Endothelial cell of umbilical vein (primary cell): ENCODE results near the gene COPS9.

DNA sequence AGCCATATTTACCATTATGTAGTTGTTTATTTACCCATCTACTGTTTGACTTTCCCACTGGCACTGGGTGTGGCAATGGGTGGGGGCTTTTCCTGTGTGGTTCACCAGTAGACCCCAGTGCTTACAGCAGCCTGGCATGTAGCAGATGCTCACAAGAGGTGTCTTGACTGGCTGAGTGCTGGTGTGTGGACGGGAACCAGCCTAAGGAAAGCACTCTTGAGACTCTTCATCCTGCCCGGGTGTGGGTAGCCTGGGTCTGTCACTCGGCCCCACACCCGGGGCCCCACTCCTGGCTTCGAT lies 78.3 kb downstream of the HDAC4 start:
- PRO-cap: no peak
CAGE:
- cytosol, long polyA minus RNA: no peak
- cytosol, long polyA plus RNA: no peak
- long polyA plus RNA: no peak
- nucleus, long polyA minus RNA: no peak
- nucleus, long polyA plus RNA: no peak

DNA sequence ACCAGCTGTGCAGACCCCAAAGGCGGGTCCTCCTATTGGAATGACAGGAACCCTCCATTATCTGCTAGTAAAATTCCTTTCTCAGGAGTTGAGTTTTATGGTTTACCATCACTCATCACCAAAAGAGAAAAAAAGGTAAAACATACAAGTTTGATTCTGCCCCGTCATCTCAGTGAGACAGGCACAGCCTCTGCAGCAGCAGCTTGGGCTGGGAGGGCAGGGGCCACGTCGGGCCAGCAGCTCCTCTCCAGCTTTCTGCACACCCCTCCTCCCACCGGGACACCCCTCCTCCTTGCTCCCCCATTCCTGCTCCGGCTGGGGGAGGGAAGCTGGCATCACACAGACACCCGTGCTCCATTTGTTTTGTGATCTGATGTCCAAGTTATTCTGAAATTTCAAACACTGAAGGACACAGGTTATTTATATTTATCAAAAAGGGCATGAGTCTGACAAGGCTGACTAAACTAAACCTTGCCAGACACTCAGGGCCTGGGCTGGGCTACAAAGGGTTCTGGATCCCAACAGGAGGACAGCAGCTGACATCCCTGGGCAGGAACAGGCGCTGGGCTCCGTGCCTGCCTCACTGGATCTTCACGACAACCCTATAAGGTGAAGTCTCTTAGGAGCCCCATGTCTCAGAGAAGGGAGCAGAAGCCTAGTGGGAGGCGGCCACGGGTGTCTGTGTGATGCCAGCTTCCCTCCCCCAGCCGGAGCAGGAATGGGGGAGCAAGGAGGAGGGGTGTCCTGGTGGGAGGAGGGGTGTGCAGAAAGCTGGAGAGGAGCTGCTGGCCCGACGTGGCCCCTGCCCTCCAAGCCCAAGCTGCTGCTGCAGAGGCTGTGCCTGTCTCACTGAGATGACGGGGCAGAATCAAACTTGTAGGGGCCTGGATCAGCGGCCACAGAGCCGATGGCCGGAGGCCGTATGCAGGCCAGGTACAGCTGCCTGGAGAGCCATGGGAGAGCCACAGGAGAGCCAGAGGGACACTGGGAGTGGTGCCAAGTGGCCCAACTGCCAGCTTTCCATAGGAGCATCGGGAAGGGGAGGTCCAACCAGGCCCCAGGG lies 71.3 kb downstream of the HDAC4 start:
- PRO-cap: no peak
CAGE:
- cytosol, long polyA minus RNA: no peak
- cytosol, long polyA plus RNA: no peak
- long polyA plus RNA: no peak
- nucleus, long polyA minus RNA: no peak
- nucleus, long polyA plus RNA: no peak

- PRO-cap: no peak
CAGE:
- cytosol, long polyA minus RNA: no peak
- cytosol, long polyA plus RNA: no peak
- long polyA plus RNA: no peak
- nucleus, long polyA minus RNA: no peak
- nucleus, long polyA plus RNA: no peak
Measured at GRCh38 chr2:239387739-239388117, 13.1 kb downstream of the HDAC4 start.

- PRO-cap: no peak
CAGE:
- cytosol, long polyA minus RNA: no peak
- cytosol, long polyA plus RNA: no peak
- long polyA plus RNA: no peak
- nucleus, long polyA minus RNA: no peak
- nucleus, long polyA plus RNA: no peak
Measured at GRCh38 chr2:239402667-239402962, 1.8 kb upstream of the HDAC4 start.

- PRO-cap: no peak
CAGE:
- cytosol, long polyA minus RNA: no peak
- cytosol, long polyA plus RNA: no peak
- long polyA plus RNA: no peak
- nucleus, long polyA minus RNA: no peak
- nucleus, long polyA plus RNA: no peak
Measured at GRCh38 chr2:239751658-239752040, 273.5 kb downstream of the NDUFA10 start.

DNA sequence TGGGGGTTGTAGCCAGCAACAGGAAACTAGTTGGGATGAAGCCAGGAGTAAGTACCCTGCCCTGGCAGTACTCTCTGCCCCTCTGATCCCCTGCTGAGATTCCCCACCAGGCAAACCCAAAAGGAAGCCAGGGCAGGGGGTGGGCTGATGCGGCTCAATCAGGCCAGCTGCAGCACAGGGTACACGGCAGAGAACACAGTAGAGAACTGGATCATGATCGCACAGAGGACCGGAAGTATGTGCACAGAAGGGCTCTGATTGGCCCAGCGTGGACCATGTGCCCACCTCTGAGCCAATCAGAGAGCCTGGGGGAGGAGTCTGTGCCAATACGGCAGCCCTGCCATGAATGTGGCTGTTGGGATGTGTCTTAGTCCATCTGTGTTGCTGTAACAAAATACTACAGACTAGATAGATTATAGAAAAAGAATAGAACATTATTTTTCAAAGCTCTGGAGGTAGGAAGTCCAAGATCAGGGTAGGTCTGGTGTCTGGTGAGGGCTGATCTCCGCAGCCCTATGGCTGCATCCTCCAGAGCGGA lies 132.0 kb downstream of the NDUFA10 start:
- PRO-cap: no peak
CAGE:
- cytosol, long polyA minus RNA: no peak
- cytosol, long polyA plus RNA: no peak
- long polyA plus RNA: no peak
- nucleus, long polyA minus RNA: no peak
- nucleus, long polyA plus RNA: no peak

DNA sequence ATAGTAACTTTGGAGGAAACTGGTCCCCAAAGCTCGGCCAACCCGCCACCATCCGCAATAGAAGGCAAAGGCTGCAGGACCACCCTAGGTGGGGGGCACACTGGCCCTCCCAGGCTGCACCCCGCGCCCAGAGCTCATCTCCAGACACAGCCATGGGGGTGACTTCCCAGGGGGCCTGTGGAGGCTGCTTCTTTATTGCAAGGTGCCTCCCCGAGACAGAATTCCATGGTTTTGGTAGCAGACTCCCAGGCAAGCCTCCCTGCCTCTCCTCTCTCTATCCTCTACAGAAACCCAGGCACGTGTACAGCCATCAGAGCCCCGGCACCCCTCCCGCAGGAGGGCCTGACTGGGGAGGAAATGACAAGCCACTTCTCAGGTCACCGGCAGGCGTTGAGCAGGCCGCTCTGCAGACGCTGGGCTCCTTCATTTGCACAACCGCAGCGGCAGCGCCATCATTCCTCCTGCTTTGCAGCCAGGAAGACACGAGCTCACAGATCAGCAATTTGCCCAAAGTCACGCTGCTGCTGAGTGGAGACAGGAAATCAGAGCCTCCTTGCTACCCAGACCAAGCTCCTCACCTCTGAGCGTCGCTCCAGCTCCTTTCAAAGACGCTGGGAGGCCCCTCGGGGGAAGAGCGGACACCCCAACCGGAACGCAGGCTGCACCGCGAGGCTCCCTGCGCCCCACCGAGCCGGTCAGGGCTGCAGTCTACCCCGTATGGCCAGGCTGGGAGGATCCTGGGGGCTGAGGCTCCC lies 80.1 kb downstream of the NDUFA10 start:
- PRO-cap: no peak
CAGE:
- cytosol, long polyA minus RNA: no peak
- cytosol, long polyA plus RNA: no peak
- long polyA plus RNA: no peak
- nucleus, long polyA minus RNA: no peak
- nucleus, long polyA plus RNA: no peak

DNA sequence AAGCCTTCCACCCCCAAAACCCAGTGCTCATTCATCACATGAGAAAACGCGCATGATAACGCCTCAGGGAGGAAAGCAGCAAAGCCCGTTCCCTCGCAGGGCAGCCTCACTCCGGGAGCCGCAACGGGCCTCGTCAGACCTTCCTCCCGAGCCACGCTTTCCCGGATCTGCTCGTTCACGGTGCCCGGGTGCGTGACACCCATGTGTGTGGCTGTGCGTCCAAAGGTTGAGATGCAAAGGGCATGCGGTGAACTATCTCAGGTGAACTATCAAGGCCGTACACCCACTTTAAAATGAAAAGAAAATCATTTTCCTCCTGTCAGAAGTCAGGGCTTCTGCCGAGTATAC lies 59.8 kb downstream of the NDUFA10 start:
- PRO-cap: no peak
CAGE:
- cytosol, long polyA minus RNA: no peak
- cytosol, long polyA plus RNA: no peak
- long polyA plus RNA: no peak
- nucleus, long polyA minus RNA: no peak
- nucleus, long polyA plus RNA: no peak

DNA sequence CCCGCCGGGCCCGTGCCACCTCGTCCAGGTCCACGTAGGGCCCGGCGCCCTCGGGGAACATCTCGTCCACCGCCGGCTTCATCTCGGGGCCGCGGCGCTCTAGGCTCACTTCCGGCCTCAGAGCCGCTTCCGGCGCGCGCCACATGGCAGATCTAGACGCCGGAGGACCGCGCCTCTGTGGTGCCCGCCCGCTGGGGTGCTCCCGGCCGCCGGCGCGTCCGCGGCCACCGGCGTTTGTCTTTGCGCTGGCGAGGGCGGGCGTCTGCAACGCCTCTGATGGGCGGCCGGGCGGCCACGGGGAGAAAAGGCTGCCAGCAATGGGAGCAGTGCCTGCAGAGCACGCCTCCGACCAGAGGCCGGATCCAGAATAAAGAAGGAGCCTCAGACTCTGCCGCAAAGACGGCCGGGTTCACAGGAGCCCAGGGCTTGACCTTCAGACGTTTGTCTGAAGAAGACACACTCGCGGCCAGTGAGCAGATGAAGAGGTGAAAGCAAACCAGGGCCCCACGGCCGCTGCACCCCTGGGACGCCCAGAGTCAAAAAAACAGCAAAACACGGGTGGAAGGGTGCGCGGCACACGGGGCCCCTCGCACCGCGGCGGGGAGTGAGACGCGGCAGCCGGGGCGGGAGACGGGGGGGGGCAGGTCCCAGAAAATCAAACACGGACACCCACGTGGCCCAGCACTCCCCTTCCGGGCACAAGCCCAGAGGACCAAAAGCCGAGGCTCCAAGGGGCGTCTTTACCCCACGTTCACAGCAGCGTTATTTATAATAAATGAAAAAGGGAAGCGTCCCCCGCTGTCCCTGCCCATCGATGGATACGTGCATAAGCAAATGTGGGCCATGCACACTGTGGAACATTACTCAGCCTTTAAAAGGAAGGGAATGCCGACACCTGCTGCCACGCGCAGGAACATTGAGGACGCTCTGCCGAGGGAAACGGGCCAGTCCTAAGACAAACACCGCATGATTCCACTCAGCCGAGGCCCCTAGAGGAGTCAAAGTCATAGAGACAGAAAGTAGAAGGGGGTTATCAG lies at the start of gene COPS9:
COPS9 (minus strand) TSS at position 103 of the 1,037 bp plus-strand sequence.
- PRO-cap: bidirectional peak, plus-strand start at position 237 of the sequence, minus-strand start at position 101 of the sequence; bidirectional peak, plus-strand start at position 384 of the sequence, minus-strand start at position 369 of the sequence
CAGE:
- cytosol, long polyA minus RNA: start-site peak on the minus strand centred at position 103 of the sequence, 7 bp wide, 28 reads
- cytosol, long polyA plus RNA: start-site peak on the minus strand centred at position 95 of the sequence, 25 bp wide, 550 and 1,453 reads in 2 replicates
- long polyA plus RNA: start-site peak on the minus strand centred at position 89 of the sequence, 36 bp wide, 1,165 and 1,002 reads in 2 replicates
- nucleus, long polyA minus RNA: start-site peak on the minus strand centred at position 88 of the sequence, 17 bp wide, 33 reads
- nucleus, long polyA plus RNA: start-site peak on the minus strand centred at position 92 of the sequence, 31 bp wide, 247 and 77 reads in 2 replicates

- PRO-cap: bidirectional peak, plus-strand start at chr2:240387856, minus-strand start at chr2:240387721
CAGE:
- cytosol, long polyA minus RNA: no peak
- cytosol, long polyA plus RNA: no peak
- long polyA plus RNA: no peak
- nucleus, long polyA minus RNA: no peak
- nucleus, long polyA plus RNA: no peak
Measured at GRCh38 chr2:240387577-240388047, 47.9 kb upstream of the GPC1 start.

- PRO-cap: no peak
CAGE:
- cytosol, long polyA minus RNA: no peak
- cytosol, long polyA plus RNA: no peak
- long polyA plus RNA: no peak
- nucleus, long polyA minus RNA: no peak
- nucleus, long polyA plus RNA: no peak
Measured at GRCh38 chr2:240565211-240565370, 3.2 kb upstream of the RNPEPL1 start.

DNA sequence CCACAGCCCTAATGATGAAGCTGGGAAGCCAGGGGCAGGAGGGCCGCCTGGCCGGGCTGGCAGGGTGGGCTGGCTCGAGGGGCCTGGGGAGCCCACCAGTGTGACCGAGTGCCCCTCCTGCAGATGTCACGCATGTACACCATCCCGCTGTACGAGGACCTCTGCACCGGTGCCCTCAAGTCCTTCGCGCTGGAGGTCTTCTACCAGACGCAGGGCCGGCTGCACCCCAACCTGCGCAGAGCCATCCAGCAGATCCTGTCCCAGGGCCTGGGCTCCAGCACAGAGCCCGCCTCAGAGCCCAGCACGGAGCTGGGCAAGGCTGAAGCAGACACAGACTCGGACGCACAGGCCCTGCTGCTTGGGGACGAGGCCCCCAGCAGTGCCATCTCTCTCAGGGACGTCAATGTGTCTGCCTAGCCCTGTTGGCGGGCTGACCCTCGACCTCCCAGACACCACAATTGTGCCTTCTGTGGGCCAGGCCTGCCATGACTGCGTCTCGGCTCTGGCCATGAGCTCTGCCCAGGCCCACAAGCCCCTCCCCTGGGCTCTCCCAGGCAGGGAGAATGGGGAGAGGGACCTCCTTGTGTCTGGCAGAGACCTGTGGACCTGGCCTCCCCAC lies 8.9 kb upstream of the CAPN10 start:
- PRO-cap: no peak
CAGE:
- cytosol, long polyA minus RNA: no peak
- cytosol, long polyA plus RNA: no peak
- long polyA plus RNA: no peak
- nucleus, long polyA minus RNA: no peak
- nucleus, long polyA plus RNA: no peak

- PRO-cap: no peak
CAGE:
- cytosol, long polyA minus RNA: no peak
- cytosol, long polyA plus RNA: no peak
- long polyA plus RNA: no peak
- nucleus, long polyA minus RNA: no peak
- nucleus, long polyA plus RNA: no peak
Measured at GRCh38 chr2:240775703-240776509, 44.1 kb downstream of the KIF1A start.

DNA sequence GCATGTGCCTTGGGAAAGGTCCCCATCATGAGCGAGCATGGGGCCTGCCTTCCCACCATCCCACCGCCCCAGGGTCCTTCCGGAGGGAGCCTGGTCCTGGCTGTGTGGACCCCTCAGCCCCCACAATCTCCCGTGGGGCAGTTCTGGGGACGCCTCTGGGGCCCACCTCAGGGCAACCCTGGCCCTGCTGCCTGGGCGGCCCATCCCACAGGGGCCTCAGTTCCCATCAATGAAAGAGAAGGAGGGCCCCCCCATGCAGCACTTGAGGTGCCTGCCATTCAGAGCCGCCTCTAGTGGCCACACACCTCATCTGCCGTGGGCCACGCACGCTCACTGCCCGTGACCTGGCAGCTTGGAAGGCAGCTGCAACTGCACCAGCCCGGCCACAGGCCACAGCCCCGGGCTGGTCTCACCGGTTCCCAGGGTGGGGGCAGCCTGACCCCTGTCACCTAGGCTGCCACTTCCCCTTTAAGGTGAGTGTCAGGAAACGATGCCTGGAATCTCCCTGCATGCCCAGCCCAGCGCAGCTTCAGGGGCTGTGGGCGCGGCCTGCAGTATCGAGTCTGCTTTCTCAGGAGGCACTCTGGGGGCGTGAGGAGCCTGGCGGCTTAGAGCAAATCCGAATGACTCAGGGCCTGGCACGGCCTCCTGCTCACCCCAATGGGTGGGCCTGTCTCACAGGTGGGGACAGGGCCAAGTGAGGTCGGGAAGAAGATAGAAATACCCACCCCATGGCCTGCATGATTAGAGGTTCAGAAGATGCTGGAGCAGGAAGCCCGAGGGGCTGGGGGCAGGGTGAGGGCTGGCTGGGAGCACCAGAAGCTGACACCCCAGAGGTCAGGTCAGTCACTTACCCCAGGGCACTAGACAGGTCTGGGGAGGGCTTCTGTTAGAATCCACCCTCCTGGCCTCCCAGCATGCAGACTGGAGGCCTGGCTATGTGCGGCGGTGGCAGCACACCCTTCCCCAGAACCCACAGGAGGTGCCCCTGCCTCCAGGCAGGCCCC lies 2.5 kb downstream of the MAB21L4 start:
- PRO-cap: no peak
CAGE:
- cytosol, long polyA minus RNA: no peak
- cytosol, long polyA plus RNA: no peak
- long polyA plus RNA: no peak
- nucleus, long polyA minus RNA: no peak
- nucleus, long polyA plus RNA: no peak

GRCh38 chr2:240897729-240898701 lies 2.1 kb upstream of the MAB21L4 start:
- PRO-cap: unidirectional peak, plus-strand start at chr2:240898343; unidirectional peak, plus-strand start at chr2:240898431; unidirectional peak, plus-strand start at chr2:240898609; unidirectional peak, plus-strand start at chr2:240898631
CAGE:
- cytosol, long polyA minus RNA: no peak
- cytosol, long polyA plus RNA: no peak
- long polyA plus RNA: no peak
- nucleus, long polyA minus RNA: no peak
- nucleus, long polyA plus RNA: no peak

- PRO-cap: unidirectional peak, minus-strand start at chr2:240999177
CAGE:
- cytosol, long polyA minus RNA: no peak
- cytosol, long polyA plus RNA: no peak
- long polyA plus RNA: no peak
- nucleus, long polyA minus RNA: no peak
- nucleus, long polyA plus RNA: no peak
Measured at GRCh38 chr2:240998905-240999517, 593 bp downstream of the SNED1 start.

GRCh38 chr2:241000528-241001236 lies 2.3 kb downstream of the SNED1 start:
- PRO-cap: no peak
CAGE:
- cytosol, long polyA minus RNA: no peak
- cytosol, long polyA plus RNA: no peak
- long polyA plus RNA: no peak
- nucleus, long polyA minus RNA: no peak
- nucleus, long polyA plus RNA: no peak

GRCh38 chr2:241055374-241055941 lies 46.6 kb downstream of the MTERF4 start:
- PRO-cap: no peak
CAGE:
- cytosol, long polyA minus RNA: no peak
- cytosol, long polyA plus RNA: no peak
- long polyA plus RNA: start-site peak on the plus strand at chr2:241055682-241055937, 6 and 12 reads in 2 replicates
- nucleus, long polyA minus RNA: no peak
- nucleus, long polyA plus RNA: no peak

GRCh38 chr2:241080344-241081161 lies 21.5 kb downstream of the MTERF4 start:
- PRO-cap: no peak
CAGE:
- cytosol, long polyA minus RNA: no peak
- cytosol, long polyA plus RNA: no peak
- long polyA plus RNA: no peak
- nucleus, long polyA minus RNA: no peak
- nucleus, long polyA plus RNA: no peak

DNA sequence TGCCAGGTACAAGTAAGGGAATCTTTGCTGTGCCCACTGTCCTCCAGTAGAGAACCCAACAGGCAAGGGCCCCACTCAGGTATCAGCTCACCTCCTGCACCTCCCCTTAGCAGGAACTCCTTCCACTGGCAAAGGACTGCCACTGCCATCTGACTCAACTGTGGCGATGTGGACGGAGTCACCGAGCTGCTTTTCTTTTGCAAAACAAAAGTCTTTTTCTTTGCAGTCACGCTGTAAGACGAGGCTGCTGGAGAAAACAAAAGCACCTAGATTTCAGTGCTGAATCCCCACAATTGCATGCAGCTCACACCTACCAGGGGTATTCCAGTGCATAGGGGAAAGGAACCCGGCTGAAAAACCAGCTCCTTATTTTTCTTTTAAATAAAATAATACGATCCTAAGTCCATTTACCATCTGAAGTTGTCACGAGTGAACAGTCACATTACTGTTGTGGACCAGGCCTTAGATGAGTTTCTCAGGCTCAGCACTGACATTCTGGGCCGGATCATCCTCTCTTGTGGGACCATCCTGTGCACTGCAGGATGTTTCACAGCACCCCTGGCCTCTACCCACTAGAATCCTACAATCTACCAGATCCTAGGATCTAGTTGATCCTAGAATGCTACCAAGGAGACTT lies 7.8 kb downstream of the MTERF4 start:
- PRO-cap: no peak
CAGE:
- cytosol, long polyA minus RNA: no peak
- cytosol, long polyA plus RNA: no peak
- long polyA plus RNA: no peak
- nucleus, long polyA minus RNA: no peak
- nucleus, long polyA plus RNA: no peak